H9 (cell line): Measurements from ENCODE around the genes CYTIP and WDSUB1.

- PRO-cap, result no peak
Observed at GRCh38 chr2:155475529-155475978, 777.1 kb downstream of the KCNJ3 start.

DNA sequence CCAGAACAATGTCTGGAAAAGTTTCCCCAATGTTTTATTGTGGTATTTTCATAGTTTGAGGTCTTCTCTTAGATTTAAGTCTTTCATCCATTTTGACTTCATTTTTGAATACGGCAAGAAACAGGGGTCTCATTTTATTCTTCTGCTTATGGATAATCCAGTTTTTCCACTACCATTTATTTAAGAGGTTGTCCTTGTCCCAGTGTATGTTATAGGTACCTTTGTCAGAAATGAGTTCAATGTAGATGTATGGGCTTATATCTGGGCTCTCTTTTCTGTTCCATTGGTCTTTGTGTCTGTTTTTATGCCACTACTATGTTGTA lies 750.4 kb downstream of the NR4A2 start:
- PRO-cap, result no peak

GRCh38 chr2:156323254-156323833 lies 9.2 kb downstream of the NR4A2 start:
- PRO-cap, result no peak

GRCh38 chr2:156437245-156437677 lies 1.1 kb downstream of the GPD2 start:
- PRO-cap, result no peak

GRCh38 chr2:156467064-156467514 lies 30.9 kb downstream of the GPD2 start:
- PRO-cap, result no peak

- PRO-cap, result no peak
Observed at GRCh38 chr2:157409976-157410199, 34.0 kb downstream of the CYTIP start.

DNA sequence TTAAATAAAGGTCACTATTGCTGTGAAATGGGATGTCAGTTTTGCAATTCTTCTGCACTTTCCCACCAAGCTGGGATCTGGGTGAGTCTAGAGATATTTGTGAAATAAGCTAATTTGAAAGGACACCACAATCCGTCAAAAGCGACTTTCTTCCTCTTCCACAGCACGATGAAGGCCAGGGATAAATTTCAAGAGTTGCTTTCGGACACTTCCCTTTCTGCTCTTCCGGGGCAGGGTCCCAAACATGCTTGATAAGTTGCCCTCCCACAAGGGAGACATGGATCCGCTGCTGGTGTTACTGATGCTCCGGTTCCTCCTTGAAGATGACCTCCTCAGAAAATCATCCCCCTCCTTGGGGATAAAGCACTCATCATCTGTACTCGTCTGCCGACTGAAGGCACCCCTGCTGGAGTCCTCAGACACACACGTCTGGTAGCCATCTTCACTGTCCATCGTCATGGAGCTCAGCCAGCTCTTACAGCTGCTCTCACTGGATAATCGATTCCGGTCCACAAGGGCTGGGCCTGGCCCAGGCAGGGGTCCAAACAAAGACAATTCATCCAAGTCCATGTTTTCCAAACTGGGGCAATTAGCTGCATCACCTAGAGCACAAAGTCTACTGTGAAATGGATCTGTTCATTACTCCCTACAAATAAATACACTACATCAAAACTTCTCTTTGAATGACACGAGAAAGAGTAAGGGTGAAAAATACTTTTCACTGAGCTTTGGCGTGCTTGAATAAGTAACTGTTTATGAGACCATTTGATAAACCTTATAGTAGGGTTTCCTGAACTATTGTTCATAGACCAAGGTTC lies 28.1 kb downstream of the CYTIP start:
- PRO-cap, result no peak

- PRO-cap, result no peak
Observed at GRCh38 chr2:157428341-157429264, 15.3 kb downstream of the CYTIP start.

DNA sequence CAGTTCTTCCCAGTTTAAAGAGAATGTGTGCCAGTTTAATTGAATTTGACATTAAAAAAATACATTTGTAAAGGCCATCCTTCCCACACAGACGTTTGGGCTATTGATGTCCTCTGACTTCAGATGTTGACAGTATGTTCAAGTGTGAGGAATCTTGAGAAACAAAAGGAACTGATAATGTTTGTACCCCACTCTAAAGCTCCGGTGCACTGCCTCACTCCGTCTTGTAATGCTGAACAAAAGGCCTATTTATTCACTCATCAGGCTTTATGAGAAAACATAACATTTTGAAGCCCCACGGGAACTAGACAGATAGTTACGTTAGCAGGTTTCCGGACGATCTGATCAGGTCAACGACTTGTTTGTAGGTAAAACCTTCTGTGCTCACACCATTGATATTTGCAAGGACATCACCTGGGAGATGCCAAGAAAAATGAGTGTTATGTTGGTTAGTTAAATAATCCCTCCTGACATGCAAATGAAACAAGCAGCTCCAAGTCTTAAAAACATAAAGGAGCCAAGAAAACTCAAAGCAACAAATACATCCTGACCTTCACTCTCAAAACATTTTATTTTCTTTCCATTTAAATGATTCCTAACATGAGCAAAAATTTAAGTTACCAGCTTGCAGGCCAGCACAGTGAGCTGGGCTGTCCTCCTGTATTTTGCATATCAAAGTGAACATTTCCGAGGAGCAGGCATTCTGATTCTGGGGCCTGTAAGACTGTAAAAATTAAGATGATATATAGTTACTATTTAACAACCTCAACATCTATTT lies 13.5 kb downstream of the CYTIP start:
- PRO-cap, result no peak

- PRO-cap, result no peak
Observed at GRCh38 chr2:157438912-157439261, 5.0 kb downstream of the CYTIP start.

DNA sequence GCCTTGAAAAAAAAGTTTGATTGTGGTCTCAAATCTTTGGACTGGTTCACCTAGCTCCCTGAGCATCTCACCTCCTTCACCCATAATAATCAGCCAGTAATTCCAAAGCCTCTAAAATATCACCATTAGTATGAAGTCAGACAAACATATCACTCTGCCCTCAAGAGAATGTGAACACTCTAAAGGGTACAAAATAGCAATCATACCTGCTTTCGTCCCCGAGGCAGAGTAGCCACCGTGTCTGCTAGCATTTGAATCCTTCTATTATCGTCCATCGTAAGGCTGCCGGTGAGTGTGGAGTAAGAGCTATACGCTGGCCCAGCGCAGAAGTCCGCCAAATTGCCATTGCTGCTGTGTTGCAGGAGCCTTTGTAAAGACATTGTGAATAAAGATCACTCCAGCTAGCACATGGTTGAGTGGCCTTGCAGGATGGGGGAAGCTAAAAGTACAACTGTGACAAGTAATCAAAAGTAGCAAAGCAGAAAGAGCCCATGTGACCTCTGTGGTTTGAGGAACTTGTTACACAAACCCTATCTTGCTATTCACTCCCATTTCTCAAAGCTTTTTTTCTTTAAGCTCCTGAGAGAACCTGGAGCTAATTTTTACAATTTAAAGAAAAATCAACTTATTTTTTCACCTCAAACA lies at the start of gene CYTIP:
TSS of gene CYTIP (minus strand) at position 449 of the 645 bp plus-strand sequence.
- PRO-cap, result no peak

DNA sequence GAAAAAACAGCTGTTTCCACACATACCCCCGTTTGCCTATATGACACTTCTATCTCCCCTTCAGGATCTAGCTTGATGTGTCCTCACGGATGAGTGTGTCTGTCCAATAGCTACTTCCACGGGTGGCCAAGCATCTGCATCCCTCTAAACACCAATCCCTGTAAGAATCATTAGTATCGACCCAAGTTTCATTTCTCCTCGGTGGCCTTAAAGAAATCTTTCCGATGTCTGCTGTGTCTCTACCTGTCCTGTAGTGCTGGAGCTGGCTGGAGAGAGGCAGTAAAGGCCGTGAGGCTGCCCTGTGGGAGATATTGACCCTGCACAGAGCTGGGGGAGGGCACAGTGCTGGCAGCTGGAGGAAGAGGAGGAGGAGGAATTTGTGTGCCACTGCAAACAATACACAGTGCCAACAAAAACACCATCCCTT lies 44.8 kb upstream of the CYTIP start:
- PRO-cap, result no peak

DNA sequence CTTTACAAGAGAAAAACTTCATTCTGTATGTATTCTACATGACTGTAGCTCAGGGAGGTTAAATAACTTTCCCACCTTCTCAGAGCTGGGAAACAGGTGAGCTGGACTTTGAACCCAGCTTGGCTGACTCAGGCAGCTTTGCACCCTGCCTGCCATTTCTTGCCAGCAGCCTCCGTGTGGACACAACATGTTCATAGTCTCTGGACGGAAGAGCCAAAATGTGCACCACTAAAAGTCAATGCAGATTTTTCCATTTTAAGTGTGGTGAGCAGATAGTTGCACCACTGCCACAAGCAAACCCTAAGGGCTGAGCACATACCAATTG lies 26.8 kb downstream of the UPP2 start:
- PRO-cap, result no peak

GRCh38 chr2:158131782-158132707 lies 30.4 kb downstream of the UPP2 start:
- PRO-cap, result no peak

DNA sequence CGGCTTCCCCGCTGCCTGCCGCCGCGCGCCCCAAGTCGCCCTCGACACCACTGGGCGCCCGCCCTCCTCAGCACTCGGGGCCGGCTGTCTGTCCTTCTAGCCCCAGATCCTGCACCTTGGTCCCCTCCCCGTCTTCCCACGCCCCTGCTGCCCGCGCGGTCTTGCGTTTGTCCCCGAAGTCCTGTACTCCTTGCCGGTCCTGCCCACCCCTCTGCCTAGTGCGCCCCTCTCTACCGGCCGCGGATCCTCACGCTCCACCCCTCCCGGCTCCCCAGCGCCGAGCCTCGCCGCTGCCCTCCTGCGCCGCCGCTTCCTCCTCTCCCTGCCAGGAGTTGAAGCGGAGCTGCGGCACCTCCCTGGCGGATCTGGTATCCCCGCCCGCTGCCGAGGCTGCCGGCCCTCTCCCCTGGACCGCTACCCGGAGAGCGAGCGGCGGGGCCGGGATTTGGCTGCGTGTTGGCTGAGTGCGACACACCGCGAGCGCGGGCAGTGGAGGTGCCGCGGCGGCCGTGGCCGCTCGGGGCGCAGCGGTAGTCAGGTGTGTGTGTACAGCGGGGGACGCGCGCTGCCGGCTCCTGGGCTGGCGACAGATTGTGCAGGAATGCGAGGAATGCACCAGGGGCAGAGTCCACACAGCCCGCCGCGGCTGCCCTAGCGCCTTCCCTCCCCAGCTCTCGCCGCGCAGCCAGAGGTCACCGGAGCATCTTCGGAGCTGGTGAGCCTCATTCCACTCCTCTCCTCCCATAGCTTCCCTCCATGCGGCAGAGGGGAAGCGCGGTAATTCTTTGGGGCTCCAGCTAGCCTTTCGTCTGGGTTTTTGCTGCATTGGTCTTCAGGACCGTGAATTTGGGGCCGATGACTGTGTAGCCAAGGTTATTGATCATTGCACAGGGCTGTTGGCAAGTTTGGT lies 1.1 kb downstream of the PKP4 start:
- PRO-cap, result bidirectional peak, plus-strand start at position 317 of the sequence, minus-strand start at position 207 of the sequence; bidirectional peak, plus-strand start at position 688 of the sequence, minus-strand start at position 542 of the sequence

DNA sequence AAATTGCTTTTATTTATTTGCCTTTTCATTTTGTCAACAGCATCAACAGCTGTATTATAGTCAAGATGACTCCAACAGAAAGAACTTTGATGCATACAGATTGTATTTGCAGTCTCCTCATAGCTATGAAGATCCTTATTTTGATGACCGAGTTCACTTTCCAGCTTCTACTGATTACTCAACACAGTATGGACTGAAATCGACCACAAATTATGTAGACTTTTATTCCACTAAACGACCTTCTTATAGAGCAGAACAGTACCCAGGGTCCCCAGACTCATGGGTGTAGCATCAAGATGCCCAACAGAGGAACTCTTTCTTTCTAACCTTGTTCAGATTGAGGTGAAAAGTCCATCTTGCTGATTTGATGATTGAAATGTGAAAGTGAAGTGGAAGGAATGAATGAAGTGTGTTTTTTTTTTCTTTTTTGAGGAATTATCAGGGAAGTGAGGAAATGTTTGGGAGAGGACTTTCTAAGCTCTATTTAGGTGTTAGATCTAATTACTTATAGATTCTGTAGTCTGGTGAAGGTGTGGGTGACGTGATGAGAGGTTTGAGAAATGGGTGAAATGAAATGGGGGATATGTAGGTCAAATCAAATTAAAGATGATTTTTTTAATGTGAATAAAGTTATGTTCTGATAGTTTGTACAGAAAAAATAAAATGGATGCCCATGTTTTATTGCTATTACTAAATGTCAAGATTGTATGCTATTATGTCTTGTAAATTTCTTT lies 114.6 kb upstream of the DAPL1 start:
- PRO-cap, result no peak

DNA sequence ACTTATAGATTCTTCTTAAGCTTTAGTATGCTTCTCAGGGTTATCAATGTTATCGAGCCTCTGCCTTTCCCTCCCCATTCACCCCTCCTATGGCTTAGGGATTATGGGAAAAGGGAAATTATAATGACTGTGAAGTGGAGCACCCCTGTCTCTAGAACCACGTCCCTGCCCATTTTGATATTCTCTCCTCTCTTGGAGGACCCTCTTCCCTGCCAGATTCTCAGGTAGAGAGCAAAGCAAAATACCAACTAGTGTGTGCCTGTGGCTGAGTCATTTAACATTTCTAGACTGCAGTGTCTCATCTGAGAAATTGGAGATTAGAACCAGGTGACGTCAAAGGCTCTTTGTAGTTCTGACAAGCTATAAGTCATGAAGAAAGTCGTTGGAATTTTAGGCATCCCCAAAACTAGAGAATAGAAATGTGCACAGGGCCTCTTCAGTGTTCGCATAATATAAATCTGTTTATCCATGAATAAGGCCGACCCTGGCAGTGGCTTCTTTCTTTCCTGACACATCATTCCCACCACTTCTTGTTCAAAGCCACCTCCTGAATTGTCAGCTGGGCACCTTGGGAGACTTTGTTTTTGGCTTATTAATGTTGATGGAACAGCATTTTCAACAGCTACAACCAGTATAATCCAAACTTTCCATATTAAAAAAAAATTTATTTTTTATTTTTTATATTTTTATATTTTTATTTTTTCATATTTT lies 74.3 kb upstream of the TANC1 start:
- PRO-cap, result no peak

GRCh38 chr2:159093609-159093927 lies 125.1 kb downstream of the TANC1 start:
- PRO-cap, result no peak

DNA sequence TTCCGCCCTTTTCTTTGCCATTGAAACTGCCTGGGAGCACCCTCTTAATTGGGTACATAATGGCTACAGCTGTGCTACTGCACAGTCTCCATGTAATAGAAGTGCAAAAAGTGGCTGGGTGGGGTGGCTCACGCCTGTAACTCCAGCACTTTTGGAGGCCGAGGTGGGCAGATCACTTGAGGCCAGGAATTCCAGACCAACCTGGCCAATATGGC lies 60.8 kb downstream of the WDSUB1 start:
- PRO-cap, result no peak

DNA sequence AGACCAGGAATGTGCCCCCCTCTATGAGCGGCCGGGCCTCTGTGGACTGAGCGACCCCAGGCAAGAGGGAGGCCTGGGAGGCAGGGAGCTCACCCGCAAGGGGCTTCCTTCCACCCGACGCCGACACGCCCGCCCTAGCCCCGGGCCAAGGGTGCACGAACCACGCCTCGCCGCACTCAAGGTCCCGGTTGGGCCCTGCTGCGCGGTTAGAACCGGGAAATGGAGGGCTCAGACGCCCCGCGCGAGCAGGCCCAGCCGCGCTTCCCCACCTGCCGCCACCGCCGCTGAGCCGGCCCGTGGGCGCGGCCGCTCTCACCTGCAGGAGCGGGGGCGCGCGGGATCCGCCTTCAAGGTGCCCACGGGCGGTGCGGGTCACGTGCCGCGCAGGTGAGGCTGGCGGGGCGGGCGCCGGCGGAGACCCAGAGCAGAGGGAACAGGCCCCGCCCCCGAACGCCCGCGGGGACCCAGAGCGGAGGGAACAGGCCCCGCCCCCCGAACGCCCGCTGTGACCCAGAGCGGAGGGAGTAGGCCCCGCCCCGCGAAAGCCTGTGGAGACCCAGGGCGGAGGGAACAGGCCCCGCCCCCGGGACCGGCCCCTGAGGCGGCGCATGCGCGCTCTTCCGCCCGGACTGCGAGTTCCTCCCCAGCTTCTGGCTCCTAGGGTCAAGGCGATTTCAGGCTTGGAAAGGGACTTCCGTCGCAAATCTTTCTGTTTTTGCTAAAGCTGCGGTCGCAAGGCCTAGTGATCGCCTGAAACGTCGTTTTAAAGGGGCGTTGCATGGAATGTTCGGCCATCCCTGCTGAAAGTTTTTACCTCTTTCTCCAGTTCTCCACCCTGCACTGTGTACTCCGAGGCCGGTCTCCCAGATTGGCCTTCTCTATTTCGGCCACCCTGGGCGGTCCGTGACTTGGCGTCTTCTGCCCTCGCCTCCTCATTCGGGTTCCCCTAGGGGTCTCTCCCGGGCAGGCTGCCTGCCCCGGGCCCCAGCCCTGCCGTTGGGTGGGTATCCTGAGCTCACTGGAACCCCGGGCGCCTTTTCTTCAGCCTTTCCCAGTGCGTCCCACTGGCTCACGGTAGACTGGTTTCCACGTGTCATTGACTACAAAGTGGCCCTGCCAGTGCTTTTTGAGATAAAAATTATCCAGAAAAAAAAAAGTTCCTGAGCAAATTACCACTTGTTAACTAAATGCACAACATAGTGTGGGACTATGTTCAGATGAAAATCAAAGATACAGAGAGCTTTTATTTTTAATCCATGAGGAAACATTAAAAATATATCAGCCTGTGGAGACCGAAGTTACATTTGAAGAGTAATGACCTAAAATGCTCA lies at the start of gene WDSUB1:
TSS of gene WDSUB1 (minus strand) at position 437 of the 1,331 bp plus-strand sequence.
- PRO-cap, result bidirectional peak, plus-strand start at position 175 of the sequence, minus-strand start at position 153 of the sequence; bidirectional peak, plus-strand start at position 666 of the sequence, minus-strand start at position 435 of the sequence; bidirectional peak, plus-strand start at position 1,048 of the sequence, minus-strand start at position 1,020 of the sequence; bidirectional peak, plus-strand start at position 1,068 of the sequence, minus-strand start at position 1,109 of the sequence